ENCODE measurements around a stretch of chr14.

GRCh38 chr14:64215990-64216700 lies 78.0 kb downstream of the ESR2 start:
- RRBS = no CpG with 5 or more reads among the region's 16 CpGs

GRCh38 chr14:64235958-64236779 lies 58.0 kb downstream of the ESR2 start:
- RRBS = no CpG with 5 or more reads among the region's 9 CpGs

GRCh38 chr14:64514837-64515401 lies 10.3 kb downstream of the ZBTB1 start:
- RRBS = no CpG with 5 or more reads among the region's 2 CpGs

DNA sequence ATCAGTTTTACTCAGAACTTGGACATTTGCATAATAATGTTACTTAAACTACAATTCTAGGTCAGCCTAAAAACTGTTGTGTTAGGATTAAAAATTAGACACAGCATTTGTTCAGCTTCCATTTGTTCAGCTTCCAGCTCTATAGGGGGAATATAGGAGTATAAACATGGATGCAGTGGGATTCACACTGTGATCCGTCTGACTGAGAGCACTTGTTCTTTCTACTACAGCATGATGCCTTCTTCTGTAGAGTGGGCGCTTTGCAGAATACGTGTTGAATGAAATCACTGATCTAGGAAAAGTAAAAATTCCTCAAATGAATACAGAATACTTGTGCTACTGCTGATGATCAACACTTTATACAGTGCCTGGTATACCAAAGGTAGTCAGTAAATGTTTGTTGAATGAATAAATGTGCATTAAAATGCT lies 11.8 kb downstream of the ZBTB1 start:
- RRBS = no CpG with 5 or more reads among the region's 3 CpGs

- RRBS = no CpG with 5 or more reads among the region's 9 CpGs
Measured at GRCh38 chr14:64628832-64629638, 75.2 kb upstream of the PLEKHG3 start.

DNA sequence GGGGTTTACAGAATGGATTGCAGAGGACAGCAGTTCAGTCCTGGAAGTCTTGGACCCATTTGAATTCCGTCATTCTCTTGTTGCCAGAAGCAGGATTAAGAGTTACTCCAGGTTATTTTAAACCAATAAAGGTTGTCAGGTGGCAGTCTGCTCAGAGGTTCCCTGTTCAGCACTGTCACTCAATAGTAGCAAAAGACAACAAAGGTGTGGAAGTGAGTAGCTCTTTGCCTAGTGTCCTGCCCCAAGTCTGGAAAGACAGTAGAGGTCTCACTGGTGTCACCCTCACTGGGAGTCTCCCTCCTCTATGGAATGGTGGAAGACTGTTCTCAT lies 73.5 kb upstream of the PLEKHG3 start:
- RRBS = no CpG with 5 or more reads among the region's 1 CpG

GRCh38 chr14:64683006-64683889 lies 21.0 kb upstream of the PLEKHG3 start:
- RRBS = no CpG with 5 or more reads among the region's 24 CpGs

GRCh38 chr14:64704802-64705347 lies 651 bp downstream of the PLEKHG3 start:
- RRBS = 3% methylated on average over 21 of the region's 44 CpGs

DNA sequence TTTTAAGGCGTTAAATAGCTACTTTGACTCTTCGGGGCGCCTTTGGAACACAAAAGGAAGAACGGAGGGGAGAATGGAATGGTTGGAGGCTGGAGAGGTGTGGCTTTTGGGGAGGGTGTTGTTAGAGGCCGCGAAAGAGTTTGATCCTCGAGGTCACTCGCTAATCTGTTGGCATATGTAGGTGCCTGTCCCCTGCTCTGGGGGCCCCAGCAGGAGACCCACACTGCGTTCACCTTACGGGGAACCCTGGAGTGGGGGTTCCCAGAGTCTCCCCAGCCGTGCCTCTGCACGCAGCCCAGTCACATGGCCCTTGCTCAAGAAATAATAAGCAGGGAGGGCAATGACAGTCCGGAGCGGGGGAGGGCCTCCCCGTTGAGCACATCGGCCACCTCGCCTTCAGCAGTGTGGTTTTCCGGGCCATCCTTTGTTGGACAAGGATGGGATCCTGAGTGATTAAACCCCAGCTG lies 1.2 kb downstream of the PLEKHG3 start:
- RRBS = 18% methylated on average over 6 of the region's 18 CpGs

GRCh38 chr14:64708031-64709176 lies 4.2 kb downstream of the PLEKHG3 start:
- RRBS = no CpG with 5 or more reads among the region's 19 CpGs

- RRBS = no CpG with 5 or more reads among the region's 4 CpGs
Measured at GRCh38 chr14:64758802-64759333, 54.6 kb downstream of the PLEKHG3 start.

DNA sequence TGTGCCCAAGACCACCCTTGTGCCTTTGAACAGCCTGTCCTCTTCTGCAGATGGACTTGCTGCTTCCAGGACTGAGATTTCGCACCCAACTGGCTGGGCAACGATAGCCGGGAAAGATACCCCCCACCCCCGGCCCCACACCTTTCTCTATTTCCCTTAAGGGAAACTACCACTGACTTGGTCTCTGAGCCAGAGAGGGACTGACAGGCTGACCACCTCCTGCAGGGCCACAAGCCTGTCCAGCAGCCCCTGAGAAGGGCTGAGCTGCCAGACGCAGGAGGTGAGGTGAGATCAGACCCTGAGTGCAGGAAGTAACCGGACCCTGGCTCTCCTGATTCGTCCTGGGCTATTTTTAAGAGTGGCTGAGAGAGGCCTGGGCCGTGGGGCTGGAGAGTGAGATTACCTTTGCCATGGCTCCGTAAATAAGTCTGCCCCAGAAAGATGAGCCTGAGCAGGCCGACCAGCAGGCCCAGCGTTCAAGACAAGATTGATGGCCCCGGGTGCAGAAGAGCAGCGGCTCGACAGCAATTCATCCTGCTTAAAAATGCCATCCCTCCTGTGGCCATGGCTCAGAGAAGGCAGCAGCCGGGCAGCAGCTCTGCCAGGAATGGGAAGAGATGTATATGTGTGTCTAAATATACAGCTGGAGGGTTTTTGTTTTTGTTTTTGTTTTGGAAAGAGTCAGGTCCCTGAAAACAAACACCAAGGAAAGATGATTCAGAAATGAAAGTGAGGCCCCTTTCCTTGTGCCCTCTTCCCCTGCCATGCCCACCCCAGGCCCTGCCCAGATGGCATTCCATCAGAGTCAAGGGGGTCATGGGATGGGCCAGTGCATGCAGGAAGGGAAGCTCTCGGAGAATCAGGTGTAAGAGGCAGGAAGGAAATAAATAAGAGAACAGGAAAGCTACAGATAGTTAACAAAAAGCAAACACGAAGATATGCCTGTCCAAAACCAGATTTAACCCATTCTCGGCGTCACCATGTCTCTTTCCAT lies 54.1 kb downstream of the SPTB start:
- RRBS = 31% methylated on average over 4 of the region's 19 CpGs

DNA sequence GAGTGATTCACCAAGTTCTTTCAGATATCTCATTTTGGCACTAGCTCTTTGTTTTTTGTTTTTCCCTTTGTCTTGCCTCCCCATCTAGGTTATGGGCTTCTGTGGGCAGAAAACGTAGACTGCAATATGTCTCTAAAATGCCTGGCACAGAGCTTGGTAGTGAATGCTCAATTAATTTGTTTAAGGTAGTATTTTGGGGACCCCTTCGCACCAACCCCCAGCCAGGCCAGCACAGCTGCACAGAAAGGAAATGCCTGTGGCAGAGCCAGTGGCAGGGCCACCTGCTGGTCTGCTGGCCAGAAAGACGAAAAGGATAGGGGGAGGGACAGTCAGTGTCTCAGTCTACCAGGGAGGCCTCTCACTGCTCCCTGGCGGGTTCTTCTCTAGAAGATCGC lies 3.6 kb downstream of the RAB15 start:
- RRBS = no CpG with 5 or more reads among the region's 5 CpGs

DNA sequence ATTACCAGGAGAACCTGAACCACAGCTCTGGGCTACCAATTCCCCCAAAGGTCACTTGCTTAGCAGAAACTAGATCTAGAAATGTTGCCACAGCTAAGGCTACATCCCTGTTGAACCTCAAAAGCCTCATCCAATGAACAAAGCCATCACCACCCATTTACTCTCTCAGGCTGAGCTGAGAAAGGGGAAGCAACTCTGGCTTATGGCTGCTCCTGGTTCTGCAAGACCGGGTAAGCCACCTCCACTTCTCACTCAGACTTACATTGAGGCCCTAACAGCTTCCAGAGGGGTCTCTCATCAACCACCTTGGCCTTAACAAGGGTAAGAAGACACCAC lies 27.6 kb downstream of the MAX start:
- RRBS = no CpG with 5 or more reads among the region's 1 CpG

- RRBS = 79% methylated on average over 4 of the region's 20 CpGs
Measured at GRCh38 chr14:65075614-65076444, 26.5 kb downstream of the MAX start.

GRCh38 chr14:65077886-65078227 lies 24.5 kb downstream of the MAX start:
- RRBS = no CpG with 5 or more reads among the region's 7 CpGs

GRCh38 chr14:65078888-65079342 lies 23.4 kb downstream of the MAX start:
- RRBS = no CpG with 5 or more reads among the region's 4 CpGs

DNA sequence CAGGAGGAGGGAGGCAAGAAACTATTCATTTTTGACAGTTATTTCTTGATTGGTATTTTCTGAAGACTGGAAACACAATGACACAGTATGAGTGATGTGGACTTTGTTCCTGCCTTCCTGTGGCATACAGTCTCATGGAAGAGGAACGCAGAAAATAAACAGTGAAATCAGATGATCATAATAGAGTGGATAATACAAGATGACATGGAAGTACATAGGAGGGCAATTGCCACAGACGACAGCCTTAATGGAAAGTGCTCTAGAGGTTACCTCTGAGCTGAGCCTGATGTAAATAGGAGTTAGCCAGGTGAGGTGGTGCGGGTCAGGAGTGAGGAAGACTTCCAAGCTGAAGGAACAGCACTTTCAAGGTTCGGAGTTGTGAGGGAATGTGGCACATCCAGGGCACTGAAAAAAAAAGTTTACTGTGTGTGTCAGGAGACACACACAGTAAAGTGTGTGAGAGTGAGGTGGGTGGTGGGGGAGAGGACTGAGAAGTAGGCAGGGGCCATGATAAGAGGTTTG lies 140.5 kb upstream of the MAX start:
- RRBS = no CpG with 5 or more reads among the region's 4 CpGs

DNA sequence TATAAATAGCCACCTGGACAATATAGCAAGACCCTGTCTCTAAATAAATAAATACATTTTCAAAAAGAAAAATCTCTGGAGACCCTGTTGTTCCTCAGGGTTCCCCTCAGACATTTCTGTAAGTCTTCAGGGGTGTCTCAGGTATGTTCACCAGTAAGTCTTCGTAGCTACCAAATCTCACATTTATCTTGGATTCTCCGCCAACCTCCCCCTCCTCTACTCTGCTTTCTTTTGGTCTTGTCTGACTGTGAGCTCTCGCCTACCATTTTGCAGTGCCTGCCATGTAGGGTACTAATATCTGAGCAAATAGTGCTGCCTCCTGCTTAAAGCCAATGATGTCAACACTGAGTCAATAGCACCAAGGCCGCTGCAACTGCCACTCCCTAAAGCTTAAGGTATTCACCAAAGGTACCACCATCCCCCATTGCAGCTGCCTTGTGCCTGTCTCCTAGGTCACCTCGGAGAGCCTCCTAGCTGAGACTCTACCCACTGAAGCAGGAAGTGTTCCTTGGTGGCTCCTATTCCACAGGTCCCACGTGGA lies 114.9 kb upstream of the FUT8 start:
- RRBS = no CpG with 5 or more reads among the region's 6 CpGs

DNA sequence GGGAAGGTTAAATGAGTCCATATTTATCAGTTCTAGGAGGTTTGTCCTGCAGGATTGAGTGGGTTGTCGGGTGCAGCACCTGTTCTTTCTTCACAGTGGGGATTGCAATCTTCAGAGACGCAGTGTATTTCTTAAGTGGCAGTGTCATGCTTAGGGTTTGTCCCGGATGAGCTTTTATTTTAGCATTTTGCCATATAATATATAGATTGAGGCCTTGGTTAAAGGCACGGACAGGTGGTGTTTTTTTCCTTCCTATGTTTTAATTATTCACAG lies 1.2 kb downstream of the FUT8 start:
- RRBS = no CpG with 5 or more reads among the region's 4 CpGs